Subcutaneous preadipocyte (primary cell): ENCODE measurements around a stretch of chr4.

GRCh38 chr4:666021-666242 lies 8.1 kb downstream of the ATP5ME start:
- CAGE, long polyA plus RNA = no peak

DNA sequence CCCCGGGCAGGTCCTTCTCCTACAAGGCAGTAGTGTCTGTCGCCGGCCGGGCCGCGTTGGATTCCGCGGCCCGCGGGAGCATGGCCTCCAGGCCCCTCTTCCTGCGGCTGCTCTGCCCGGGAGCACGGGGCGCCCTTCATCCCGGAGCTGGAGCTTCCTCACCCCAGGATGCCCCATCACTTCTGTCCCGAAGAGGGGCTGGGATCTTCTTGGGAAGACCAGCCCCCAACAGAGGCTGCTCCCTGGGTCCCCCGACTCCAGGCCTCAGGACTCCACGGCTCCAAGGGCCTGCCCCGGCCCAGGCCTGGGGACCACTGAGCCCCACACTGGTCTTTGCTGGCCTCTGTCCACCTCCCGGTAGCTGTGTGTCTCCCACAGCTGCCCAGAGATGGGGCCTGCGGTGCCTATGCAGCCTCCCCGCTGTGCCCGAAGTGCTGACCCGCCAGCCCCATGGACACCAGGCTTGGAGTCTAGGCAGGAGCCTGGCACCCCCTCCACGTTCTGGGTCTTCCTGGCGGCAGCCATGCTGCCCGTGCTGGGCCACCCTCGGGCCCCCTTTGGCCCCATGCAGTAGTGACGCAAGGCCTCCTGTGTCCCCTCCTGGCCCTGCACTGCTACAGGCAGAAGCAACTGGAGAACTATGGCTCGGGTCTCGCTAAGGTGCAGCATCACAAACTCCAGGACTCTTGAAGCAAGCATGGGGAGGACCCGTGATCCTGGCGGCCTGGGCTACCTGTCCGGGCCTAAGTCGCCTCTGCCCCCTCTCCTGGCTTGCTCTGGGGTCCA lies 645 bp downstream of the MYL5 start:
- CAGE, long polyA plus RNA = no peak

DNA sequence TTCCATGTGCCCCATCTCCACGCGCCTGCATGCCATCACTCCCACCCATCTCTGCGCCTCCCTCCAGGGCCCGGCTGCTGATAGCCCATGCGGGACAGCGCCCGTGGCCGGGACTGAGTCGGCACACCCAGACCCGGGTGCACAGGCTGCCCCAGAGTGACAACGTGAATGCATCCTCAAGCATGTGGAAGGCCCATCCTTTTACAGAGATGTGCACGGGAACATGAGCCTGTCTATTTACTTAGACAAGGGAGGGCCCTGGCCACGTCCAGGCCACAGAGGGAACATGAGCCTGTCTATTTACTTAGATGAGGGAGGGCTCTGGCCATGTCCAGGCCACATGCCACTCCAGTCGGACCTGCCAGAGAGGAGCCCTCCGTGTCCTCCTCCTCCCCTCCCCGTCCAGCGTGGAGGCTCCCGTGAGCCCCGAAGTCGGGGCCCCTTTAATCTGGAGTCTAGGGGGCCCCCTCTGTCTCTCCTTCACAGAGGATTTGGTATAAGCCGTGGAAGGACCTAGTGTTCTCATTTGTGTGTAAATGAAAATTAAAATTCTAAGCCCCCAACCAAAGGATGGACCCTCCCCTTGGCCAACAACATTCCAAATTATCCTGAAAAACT lies 4.3 kb upstream of the SLC49A3 start:
- CAGE, long polyA plus RNA = no peak

GRCh38 chr4:734747-735017 lies 29.1 kb downstream of the PCGF3 start:
- CAGE, long polyA plus RNA = no peak

DNA sequence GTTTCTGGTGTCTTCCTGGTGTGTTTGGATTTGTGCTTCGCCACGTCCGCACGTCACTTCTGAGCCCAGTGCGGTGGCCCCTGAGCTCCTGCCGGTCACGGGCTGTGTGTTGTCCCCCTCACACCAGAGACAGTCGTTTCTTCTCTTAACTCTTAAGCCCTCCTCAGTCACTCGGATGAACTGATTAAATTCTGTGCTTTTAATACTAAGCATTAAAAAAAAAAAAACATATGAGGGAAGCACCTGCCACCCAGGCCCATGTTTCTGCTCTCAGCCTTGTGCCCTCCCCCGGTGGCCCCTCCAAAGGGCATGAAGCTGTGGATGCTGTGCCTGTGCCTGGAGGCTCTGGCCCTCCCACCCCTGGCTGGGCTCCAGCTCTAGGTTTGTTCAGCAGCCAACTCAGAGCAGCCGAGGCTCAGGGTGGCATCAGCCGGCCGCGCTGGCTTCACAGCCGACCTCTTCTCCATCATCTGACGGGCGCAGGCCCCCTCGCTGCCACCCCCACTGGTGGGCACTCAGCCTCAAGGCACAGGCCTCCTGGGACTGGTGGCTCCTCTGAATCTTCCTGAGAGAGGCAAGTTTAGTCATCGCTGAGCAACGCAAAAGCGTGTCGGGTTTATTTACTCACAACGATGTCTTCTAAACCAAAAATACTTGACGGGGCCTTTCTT lies 45.9 kb downstream of the PCGF3 start:
- CAGE, long polyA plus RNA = no peak

GRCh38 chr4:766533-766987 lies 59.4 kb downstream of the CPLX1 start:
- CAGE, long polyA plus RNA = no peak

DNA sequence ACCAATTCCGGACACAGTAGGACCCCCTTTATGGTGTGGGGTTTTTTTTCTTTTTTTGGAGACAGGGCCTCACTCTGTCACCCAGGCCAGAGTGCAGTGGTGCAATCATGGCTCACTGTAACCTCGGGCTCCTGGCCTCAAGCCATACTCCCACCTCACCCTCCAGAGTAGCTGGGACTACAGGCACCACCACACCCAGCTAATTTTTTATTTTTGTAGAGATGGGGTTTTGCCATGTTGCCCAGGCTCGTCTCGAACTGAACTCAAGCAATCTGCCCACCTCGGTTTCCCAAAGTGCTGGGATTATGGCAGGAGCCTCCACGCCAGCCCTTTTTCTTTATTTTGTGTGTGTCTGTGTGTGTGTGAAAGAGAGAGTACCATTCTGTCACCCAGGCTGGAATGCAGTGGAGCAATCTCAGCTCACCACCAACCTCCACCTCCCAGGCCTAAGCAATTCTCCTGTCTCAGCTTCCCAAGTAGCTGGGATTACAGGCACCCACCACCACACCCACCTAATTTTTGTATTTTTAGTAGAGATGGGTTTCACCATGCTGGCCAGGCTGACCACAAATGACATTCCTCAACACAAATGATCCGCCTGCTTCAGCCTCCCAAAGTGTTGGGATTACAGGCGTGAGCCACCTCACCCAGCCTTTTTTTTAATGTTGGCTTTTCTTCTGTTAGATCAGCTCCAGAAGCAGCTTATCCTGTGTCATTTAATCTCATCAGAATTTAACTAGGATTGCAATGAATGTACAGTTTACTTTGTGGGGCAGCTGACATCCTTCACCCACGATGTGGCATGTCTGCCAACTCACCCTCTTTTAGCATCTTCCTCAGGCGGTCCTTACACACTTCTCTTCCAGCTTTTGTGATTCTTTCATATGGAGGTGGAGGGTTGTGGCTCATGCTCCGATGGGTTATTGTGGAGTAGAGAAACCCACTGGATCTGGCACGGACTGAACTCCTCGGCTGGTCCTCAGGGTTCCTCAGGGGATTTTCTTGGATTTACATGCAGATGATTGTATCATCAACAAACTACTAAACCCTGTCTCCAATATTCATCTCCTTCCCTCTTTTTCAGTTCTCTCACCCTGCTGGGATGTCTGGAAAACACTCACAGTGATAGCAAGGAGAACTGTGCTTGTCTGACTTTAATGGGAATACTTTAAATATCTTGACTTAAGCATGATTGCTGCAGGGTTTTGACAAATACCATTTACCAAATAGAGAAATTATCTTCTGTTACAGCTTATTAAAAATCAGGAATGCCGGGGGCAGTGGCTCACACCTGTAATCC lies 50.3 kb downstream of the CPLX1 start:
- CAGE, long polyA plus RNA = no peak

DNA sequence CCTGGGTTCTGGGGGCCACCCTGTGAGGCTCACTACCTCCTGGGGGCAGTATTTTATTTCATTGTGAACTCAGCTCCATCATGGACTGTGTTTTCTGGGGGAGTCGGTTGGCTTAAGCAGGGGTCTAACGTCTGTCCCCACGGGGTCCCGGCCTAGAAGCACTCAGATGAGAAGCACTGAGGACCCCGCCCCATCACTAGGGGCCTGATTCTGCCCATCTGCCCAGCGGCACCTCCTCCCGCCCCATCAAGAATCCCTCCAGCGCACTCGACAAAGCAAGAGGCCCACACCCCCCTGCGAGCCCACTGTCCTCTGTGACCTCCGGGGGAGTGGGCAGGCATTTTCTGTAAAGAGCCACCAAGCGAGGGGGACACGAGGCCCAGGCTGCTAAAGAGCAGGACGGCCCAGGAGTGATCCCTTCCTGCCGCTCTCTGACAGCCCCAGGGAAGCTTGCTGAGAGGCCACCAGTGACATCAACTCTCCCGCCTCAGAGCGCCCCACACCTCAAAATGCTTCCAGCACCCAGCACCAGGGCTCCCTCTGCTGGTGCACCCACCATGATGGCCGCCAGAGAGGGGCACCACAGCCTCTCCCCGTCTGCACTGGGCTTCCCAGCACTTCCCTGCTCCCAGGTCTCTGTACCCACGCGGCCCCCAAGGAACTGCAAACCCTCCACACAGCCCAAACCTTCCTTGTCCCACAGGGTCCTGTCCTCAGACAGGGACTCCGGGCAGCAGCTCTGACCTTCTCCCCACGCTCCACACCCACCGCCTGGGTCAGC lies 40.5 kb downstream of the GAK start:
- CAGE, long polyA plus RNA = no peak

DNA sequence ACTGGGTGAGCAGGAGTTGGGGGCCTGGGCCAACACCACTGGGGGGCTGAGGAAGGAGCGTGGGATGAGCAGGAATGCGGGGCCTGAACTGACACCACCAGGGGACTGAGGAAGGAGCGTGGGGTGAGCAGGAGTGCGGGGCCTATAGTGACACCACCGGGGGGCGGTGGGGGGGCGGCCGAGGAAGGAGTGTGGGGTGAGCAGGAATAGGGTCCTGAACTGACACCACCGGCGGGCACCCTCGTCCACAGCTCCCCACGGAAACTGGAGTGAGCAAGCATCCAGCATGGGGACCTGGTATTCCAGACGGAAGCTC lies 28.6 kb downstream of the GAK start:
- CAGE, long polyA plus RNA = no peak

GRCh38 chr4:924861-925487 lies 7.1 kb downstream of the GAK start:
- CAGE, long polyA plus RNA = no peak

DNA sequence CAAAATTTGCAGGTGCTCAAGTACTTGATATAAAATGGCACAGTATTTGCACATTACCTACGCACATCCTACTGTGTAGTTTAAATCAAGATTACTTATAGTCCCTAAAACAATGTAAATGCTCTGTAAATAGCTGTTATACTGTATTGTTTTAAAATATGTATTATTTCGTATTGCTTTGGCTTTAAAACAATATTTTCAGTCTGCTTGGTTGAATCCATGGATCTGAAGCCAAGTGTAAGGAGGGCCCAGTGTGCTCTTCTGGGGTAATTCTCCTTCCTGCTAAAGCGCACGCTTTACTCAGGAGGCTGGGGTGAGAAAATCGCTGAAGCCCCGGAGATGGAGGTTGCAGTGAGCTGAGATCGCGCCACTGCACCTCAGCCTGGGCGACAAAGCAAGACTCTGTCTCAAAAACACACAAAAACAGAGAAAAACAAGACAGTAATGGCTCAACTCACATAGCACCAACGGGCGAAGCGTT lies 456 bp upstream of the IDUA start:
- CAGE, long polyA plus RNA = no peak

DNA sequence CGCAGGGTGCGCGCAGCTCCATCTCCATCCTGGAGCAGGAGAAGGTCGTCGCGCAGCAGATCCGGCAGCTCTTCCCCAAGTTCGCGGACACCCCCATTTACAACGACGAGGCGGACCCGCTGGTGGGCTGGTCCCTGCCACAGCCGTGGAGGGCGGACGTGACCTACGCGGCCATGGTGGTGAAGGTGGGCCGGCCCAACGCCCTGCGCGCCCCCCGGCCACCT lies 8.7 kb upstream of the SLC26A1 start:
- CAGE, long polyA plus RNA = no peak

DNA sequence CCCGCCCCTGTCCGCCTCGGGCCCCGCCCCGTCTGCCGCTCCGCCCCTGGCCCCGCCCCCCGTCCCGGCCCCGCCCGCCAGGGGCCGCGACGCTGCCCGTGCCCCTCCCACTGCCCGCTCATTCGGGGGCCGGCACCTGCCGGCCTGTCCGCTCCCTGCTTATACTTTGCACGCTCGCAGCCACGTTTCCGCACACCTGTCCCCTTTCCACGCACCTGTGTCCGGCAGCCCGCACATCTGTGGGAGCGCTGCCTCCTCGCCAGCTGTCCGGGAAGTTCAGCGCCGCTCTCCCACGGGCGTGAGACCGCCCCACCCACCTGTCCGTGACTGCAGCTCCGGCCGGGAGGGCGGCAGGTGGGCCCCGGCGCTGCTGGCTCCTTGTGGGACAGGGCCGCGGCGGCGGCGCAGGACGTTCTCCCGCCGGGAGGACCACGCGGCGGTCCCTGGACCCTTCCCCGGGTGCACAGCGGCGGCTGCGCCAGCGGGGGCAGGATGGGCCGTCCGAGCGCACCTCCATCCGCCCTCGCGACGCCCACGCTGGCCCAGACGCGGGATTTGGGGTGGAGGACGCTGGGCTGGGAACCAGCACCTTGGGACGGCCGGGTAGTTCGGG lies 1.5 kb upstream of the FGFRL1 start:
- CAGE, long polyA plus RNA = no peak

DNA sequence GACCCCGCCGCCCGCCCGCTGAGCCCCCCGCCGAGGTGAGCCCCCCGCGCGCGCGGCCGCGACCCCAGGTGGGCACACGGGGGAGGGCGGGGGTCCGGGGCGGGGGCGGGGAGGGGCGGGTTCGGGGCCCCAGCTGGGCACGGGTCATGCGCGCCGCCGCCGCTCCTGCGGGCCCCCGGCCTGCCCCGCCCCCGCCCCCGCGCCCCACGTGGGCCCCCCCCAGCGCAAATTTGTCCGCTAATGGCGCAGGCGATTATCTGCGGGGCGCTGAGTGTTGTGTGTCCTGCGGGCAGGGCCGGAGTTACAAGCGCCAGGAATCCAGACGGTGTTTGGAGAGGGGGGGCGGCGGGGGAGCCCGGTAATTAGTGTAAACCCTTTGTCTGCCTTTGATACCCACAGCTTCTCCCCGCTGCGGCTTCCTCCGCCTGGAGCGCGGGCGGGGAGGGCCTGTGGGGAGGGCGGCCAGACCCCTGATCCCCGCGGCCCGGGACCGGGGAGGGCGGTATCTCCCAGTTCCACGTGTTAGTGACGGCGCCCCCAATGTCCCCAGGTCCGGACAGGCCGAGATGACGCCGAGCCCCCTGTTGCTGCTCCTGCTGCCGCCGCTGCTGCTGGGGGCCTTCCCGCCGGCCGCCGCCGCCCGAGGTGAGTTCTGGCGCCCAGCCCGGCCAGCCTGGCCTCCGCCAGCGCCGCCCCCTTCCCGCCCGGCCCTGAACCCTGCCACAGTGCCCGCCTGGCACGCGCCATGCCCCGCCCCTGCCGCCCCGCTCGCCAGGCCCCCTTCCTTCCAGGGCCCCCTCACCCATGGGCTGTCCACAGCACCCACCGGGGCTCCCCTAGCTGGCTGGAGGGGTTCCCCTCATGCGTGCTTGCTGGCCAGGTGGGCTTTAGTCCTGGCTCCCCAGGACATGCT lies 750 bp downstream of the FGFRL1 start:
- CAGE, long polyA plus RNA = no peak

DNA sequence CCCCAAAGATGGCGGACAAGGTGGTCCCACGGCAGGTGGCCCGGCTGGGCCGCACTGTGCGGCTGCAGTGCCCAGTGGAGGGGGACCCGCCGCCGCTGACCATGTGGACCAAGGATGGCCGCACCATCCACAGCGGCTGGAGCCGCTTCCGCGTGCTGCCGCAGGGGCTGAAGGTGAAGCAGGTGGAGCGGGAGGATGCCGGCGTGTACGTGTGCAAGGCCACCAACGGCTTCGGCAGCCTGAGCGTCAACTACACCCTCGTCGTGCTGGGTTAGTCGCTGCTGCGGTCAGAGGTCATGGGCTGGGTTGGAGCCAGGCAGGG lies 10.7 kb downstream of the FGFRL1 start:
- CAGE, long polyA plus RNA = no peak

DNA sequence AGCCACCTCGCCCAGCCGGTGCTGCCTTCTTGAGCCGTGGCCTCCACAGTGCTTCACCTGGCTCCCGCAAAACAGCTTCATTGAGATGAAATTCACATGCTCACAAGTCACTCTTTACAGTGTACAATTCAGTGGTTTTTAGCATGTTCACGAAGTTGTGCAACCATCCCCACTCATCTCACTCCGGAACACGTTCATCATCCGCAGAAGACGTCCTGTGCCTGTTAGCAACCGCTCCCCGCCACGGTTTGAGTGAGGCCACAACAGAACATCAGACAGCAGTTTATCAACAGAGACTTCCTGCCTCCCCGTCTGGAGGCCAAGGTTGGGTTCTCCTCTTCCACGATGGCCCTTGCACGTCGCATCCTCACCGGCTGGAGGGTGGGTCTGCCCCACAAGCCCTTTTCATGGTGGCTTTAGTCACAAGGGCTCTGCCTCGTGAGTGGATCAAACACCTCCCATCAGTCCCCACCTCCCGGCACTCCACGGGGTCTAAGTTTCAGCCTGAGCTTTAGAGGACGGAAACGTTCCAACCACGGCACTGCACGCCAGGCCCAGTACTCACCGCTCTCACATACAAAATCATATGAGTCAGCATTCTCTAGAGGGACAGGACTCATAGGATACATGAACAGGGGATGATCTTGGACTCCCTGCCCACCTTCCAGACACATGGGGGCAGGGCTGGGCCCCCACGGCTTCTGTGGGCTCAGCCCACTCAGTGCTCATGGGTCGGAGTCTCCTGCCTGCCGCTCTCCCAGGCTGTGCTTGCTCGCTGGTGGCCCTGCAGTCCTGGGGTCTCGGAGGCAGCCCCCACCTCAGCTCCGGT lies 29.7 kb upstream of the SPON2 start:
- CAGE, long polyA plus RNA = no peak

DNA sequence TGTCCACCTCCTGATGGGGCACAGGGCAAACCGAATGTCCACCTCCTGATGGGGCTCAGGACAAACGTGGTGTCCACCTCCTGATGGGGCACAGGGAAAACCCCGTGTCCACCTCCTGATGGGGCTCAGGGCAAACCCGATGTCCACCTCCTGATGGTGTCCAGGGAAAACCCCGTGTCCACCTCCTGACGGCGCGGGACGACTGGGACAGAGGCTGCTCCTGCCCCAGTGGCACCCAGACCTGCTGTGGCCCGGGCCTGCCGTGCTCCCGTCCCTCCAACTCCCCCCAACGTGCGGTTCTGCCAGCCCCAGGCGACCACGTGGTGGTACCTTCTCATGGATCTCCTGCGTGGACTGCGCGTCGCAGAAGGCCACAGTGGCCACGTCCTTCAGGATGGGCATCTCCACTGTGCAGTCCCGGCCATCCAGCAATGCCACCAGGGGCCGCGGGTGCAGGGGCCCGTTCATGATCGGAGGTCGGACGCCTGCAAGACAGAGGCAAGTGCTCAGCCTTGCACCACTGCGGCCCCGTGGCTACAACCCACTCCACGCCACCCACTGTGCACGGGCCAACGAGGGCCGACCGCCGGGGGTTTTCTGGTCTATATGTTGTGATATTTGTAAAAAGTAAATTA lies 11.0 kb downstream of the CTBP1 start:
- CAGE, long polyA plus RNA = no peak

DNA sequence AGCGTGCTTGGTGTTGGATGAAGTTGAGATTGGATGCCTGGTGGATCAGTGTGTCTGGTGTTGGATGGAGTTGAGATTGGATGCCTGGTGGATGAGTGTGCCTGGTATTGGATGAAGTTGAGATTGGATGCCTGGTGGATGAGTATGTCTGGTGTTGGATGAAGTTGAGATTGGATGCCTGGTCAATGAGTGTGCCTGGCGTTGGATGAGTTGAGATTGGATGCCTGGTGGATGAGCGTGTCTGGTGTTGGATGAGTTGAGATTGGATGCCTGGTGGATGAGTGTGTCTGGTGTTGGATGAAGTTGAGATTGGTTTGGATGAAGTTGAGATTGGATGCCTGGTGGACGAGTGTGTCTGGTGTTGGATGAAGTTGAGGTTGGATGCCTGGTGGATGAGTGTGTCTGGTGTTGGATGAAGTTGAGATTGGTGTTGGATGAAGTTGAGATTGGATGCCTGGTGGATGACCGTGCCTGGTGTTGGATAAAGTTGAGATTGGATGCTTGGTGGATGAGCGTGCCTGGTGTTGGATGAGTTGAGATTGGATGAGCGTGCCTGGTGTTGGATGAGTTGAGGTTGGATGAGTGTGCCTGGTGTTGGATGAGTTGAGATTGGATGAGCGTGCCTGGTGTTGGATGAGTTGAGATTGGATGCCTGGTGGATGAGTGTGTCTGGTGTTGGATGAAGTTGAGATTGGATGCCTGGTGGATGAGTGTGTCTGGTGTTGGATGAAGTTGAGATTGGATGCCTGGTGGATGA lies 22.8 kb upstream of the UVSSA start:
- CAGE, long polyA plus RNA = no peak

GRCh38 chr4:1547684-1548058 lies 136.4 kb downstream of the FAM53A start:
- CAGE, long polyA plus RNA = no peak

DNA sequence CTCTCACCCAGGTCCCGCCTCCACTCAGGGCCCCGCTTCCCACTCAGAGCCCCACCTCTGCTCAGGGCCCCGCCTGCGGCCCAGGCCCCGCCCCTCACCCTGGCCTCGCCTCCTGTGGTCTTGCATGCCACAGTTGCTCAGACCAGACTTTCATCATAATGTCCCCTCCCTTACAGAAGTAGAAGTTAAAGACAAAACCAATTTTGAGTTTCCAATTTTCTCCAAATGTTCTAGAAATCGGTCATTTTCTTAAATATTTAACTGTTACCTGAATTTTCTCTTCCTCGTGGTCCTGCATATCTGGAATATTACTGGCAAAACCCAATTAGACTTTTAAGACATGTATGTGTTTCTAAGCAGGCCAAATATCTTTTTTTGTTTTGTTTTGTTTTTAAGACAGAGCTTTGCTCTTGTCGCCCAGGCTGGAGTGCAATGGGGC lies 102.9 kb downstream of the FAM53A start:
- CAGE, long polyA plus RNA = no peak